Measurements from ENCODE around the genes CIRBP and ADAMTSL5.

DNA sequence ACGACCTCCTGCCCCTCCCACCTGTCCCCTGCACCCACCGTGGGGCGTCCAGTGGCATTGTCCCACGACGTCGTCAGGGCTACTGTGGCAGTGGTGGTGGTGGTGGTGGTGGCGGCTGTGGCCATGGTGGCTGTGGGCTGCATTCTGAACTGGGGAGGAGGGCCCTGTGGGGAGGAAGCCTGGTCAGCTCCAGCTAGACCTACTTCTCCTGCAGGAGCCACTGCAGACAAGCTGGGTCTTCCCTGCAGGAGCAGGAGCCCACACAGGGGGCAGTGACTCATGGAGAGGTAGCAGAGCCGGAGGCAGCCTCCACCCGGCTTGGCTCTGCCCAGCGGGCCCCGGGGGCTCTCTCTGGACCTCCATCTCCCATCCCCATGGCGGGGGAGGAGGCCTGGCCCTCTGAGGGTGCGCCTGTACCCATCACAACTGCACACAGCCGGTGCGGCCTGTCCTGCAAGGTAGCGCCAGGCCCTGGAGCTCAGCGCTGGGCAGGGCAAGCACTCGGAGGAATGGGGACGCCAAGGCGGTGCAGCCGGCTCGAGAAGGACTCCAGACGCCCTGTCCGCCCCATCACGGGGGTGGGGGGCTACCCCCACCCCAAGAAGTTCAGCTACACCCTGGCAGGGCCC lies 1.7 kb downstream of the CBARP start:
- PRO-cap: no peak
- RAMPAGE, long total RNA, 4 experiments: no peak in any of the 4 experiments

GRCh38 chr19:1252439-1252695 lies 4.0 kb downstream of the MIDN start:
- PRO-cap: bidirectional peak, plus-strand start at chr19:1252487, minus-strand start at chr19:1252255
- RAMPAGE, long total RNA, 4 experiments: no peak in any of the 4 experiments

DNA sequence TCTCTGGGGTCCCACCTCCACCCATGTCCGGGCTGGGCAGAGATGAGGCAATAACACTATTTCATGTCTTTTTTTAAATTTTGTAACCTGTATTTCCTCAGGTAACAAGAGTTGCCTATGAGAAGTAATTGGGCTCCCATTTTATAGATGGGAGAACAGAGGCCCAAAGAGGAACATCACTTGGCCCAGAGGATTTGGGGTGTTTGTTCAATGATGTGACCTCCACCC lies 9.3 kb upstream of the CIRBP start:
- PRO-cap: no peak
- RAMPAGE, long total RNA, 4 experiments: no peak in any of the 4 experiments

GRCh38 chr19:1260666-1261246 lies 8.4 kb upstream of the CIRBP start:
- PRO-cap: bidirectional peak, plus-strand start at chr19:1261133, minus-strand start at chr19:1260811
- RAMPAGE, long total RNA, 4 experiments: no peak in any of the 4 experiments

- PRO-cap: bidirectional peak, plus-strand start at chr19:1269352, minus-strand start at chr19:1269059
- RAMPAGE, long total RNA, 4 experiments: start-site peak on the plus strand in 4 of 4 experiments, at chr19:1269328-1269339 at its widest, 584 to 2,151 reads per replicate
Measured at GRCh38 chr19:1269284-1269474, at the start of gene CIRBP. Gene CIRBP, plus strand, starts transcription at chr19:1269332.

GRCh38 chr19:1283144-1284156 lies 2.2 kb upstream of the EFNA2 start:
- PRO-cap: unidirectional peak, plus-strand start at chr19:1283470; unidirectional peak, plus-strand start at chr19:1283669
- RAMPAGE, long total RNA, 4 experiments: no peak in any of the 4 experiments

DNA sequence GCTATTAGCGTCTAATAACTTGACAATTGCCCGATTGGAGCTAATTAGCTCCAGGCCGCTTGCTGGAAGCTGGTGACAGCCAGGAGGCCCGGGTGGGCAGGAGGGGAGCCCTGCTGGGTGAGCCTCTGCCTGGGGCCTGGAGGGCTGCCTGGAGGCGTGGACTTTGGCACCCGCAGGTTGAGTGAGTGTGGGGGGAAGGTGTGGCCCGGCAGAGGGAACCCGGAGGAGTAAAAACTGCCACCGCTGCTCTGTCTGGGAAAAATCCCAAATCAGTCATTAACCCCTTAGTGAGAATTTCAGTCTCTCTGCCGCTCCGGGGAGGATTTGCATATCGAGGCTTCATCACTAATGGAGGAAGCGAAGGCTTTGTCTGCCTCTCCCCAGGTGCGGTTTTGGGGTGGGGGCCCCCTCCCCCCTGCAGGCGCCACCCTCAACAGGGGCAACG lies 6.1 kb downstream of the EFNA2 start:
- PRO-cap: bidirectional peak, plus-strand start at position 211 of the sequence, minus-strand start at position 187 of the sequence
- RAMPAGE, long total RNA, 4 experiments: no peak in any of the 4 experiments

DNA sequence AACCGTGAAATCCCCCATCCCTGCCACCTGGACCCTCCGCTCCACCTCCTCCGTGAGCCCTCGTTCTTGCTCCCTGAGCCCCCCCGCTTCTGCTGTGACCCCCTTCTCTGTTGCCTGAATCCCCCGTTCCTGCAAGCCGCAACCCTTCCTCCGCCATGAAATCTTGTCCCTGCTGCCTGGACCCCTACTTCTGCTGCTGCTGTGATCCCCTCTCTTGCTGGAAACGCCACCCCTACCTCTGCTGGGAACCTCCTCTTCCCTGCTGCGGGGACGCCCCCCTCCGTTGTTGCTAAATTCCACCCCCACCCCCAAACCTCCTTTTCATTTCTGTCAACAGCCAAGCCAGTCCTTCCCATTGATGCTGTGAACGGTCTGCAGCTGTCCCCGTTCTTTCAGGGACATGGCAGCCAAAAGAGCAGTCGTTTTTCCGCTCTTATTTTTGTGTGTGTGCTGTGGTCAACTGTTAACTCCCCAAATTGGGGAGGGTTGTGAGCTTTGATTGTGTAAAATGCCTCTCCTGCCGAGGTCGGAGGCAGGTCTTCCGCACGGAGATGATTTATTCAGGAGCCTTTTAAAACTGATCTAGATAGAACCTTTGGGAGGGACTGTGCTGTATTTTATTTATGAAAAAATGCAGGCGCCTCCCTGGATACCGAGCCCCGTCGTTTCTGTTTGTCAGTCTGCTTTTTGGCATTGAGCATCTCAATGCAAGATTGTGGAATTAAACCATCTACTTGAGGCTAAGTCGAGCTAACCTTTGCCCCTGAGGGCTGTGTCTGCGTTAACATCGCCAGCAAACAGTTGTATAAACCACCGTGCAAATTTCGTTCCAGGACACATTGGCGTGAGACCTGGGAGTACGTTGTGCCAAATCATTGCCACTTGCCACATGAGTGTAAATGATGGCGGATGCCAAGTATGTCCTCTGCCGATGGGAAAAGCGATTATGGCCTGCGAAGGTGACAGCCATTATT lies 1.0 kb downstream of the PWWP3A start:
- PRO-cap: unidirectional peak, plus-strand start at position 355 of the sequence; unidirectional peak, minus-strand start at position 478 of the sequence
- RAMPAGE, long total RNA, 4 experiments: no peak in any of the 4 experiments

GRCh38 chr19:1376444-1377404 lies 7.0 kb upstream of the NDUFS7 start:
- PRO-cap: no peak
- RAMPAGE, long total RNA, 4 experiments: start-site peak on the plus strand in 1 of 4 experiments, at chr19:1377012-1377509 at its widest, 11 reads per replicate

DNA sequence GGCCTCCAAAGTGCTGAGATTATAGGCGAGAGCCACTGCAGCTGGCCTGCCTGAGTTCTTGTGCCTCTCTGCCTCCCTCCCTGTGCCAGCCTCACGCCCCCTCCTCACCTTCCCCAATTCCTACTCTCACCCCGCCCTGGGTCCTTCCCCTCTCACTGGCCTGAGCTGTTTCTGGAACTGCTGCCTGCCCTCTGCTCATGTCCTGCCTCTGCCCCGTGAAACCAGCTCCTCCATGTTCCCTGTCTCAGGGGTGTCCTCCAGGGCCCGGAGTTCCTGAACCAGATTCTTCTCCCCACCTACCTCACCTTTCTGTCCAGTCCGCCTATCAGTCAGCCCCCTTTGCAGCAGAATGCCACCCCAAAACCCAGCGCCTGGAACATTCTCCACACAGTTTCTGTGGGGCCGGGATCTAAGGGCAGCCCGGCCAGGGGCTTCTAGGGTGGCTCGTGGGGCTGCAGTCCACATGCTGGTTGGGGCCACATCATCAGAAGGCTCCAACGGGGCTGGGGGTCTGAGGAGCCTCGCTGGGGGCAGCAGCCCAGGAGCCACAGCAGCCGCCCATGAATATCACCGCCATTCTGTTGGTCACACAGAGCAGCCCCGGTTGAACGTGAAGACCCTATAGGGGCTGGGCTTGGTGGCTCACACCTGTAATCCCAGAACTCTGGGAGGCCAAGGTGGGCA lies 3.1 kb upstream of the NDUFS7 start:
- PRO-cap: unidirectional peak, minus-strand start at position 240 of the sequence
- RAMPAGE, long total RNA, 4 experiments: no peak in any of the 4 experiments

GRCh38 chr19:1427811-1428716 lies 10.1 kb upstream of the RPS15 start:
- PRO-cap: no peak
- RAMPAGE, long total RNA, 4 experiments: no peak in any of the 4 experiments

DNA sequence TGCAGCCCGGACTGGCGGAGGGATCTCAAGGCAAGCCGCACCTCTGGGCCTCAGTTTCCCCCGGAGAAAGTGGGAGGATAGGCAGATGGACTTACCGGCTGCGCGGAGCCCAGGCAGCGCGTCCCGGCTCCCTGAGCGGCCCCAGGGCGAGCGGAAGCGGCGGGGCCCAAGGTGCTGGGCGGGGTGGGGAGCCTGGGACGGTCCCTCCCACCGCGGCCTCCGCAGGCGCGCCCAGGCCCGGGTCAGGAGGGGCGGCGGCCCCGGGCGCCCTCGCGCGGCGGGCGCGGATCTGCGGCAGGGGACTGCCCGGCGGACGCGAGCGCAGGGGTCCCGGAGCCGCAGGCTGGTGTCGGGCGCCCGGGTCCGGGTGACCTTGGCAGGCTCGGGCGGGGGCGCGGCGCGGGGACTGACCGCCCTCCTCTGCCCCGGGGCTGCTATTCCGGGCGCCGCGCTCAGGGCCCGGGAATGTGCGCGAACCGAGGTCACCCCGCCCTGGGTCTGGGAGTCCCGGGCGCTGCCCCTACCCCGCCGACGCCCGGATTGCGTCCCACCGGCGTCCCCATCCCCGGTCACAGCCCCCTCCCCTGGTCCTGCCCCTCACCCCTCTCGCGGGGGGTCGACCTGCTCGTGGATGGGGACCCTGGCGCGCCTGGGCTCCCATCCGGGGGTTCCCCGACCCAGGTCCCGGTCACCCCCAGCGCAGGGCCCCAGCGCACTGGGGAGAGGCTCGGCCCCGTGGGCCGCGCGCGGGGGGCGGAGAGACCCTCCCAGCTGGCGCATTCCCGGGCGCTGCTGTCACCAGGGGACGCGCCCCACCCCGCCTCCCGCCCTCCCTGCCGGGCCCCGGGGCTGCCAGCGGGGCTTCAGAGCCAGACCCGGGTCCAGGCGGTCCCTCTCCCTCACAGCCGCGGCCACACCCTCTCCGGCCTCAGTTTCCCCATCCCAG lies at the start of gene ADAMTSL5:
ADAMTSL5 (minus strand) TSS at position 152 of the 946 bp plus-strand sequence.
- PRO-cap: bidirectional peak, plus-strand start at position 270 of the sequence, minus-strand start at position 140 of the sequence
- RAMPAGE, long total RNA, 4 experiments: start-site peak on the minus strand in 2 of 4 experiments, centred at positions 126 to 743 of the sequence, 6 to 10 reads per replicate

DNA sequence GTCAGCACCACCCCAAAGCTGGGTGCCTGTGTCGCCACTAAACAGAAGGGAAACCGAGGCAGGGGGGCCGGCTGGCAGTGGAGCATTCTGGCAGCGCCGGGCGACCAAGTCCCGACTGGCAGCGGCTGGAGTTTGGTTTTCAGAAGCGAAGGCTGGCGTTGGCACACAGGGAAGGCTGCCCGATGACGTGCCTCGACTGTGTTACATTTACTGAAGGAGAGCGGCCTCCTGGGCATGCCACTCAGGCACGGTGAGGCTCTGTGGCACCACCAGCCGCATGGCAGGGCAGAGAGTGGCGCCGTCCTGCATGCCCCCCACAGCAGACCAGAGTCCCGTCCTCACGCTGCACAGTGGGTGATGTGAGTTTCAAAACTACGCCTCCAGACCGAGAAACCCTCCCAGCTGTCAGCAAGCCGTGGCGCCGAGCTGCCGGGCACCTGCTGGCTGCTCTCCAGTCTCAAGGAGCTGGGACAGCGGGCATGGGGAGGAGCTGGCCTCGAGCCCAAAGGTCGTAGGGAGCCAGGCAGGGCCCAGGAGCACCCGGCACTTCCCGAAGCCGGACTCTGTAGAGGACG lies 9.3 kb upstream of the MEX3D start:
- PRO-cap: no peak
- RAMPAGE, long total RNA, 4 experiments: no peak in any of the 4 experiments

DNA sequence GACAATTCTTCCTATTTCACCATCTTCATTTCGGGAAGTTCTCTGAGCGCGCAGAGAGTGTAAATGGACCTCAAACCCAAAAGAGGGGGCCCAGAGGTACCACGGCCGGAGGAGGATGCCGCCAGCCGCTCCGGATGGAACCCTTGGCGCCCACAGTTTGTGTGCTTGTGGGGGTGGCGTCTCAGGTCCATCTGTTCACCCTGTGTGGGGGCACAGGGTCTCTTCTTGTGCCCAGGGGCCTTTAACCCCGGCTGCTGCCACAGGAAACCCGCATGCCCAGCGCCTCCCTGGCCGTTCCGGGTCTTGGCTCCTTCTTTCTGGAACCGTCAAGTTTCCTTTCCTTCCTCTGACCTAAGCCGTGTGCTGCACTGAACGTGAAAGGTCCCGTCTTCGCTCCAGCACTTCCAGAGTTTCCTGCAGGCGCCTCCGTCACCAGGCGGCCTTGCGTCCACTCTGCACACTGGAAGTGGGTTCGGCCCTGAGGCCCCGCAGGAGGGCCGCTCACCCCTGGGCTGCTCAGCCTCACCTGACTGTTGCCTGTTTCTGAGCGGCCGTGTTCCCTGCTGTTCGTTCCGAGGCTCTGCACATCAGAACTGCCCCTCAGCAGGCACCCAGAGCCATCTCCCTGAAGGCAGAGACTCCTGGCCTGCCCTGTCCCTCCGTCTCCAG lies 12.1 kb upstream of the MEX3D start:
- PRO-cap: no peak
- RAMPAGE, long total RNA, 4 experiments: no peak in any of the 4 experiments

DNA sequence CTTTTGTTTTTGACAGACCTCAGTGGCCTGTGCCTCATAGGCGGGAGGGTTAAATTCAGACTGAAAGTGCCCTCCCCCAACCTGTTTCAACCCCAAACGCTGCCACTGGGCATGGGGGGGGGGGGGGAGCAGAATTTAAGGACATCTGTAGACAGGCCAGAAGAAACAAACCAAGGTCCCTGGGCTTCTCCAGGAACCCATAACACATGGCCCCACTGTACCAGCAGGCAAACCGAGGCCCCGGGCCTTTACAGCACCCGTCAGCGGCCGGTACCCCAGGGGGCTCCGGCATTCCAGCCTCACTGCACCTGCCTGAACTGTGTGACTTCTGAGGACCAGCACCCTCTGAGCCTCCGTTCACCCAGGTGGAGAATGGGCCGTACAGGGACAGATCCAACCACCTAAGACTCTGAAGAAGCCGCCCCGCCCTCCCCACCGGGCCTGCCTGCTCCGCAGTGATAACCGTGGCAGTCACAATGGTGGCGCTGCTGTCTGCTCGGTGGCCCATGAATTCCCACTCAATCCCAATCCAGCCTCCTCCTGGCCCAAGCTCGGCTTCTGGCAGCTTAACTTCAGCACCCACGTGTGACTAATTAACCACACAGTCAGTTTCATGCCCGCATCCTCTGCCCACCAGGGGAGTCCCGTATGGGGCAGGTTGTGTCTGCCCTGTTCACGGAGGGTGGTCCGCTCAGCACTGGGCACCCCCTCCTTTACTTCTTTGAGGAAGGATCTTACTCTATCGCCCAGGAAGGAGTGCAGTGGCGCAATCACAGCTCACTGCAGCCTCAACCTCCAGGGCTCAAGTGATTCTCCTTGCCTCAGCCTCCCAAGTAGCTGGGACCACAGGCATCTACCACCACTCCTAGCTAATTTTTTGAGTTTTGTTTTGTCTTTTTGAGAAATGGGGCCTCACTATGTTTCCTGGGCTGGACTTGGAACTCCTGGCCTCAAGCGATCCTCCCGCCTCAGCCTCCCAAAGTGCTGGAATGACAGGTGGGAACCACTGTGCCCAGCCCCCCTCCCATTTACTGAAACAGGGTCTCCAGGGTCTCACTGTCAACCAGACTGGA lies 3.4 kb downstream of the TCF3 start:
- PRO-cap: bidirectional peak, plus-strand start at position 476 of the sequence, minus-strand start at position 357 of the sequence
- RAMPAGE, long total RNA, 4 experiments: no peak in any of the 4 experiments

GRCh38 chr19:1873445-1874432 lies 10.4 kb upstream of the KLF16 start:
- PRO-cap: no peak
- RAMPAGE, long total RNA, 4 experiments: no peak in any of the 4 experiments

DNA sequence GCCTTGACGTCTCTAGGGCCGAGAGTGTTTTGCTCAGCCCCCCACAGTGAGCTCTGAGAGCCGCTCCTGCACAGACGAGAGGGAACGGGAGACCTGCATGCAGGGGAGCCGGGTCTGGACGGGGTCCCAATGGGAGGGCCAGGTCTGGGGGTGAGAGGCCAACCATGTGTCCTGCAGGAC lies 1.9 kb downstream of the CSNK1G2 start:
- PRO-cap: no peak
- RAMPAGE, long total RNA, 4 experiments: no peak in any of the 4 experiments

- PRO-cap: no peak
- RAMPAGE, long total RNA, 4 experiments: no peak in any of the 4 experiments
Measured at GRCh38 chr19:1976910-1977367, 36.0 kb downstream of the CSNK1G2 start.

DNA sequence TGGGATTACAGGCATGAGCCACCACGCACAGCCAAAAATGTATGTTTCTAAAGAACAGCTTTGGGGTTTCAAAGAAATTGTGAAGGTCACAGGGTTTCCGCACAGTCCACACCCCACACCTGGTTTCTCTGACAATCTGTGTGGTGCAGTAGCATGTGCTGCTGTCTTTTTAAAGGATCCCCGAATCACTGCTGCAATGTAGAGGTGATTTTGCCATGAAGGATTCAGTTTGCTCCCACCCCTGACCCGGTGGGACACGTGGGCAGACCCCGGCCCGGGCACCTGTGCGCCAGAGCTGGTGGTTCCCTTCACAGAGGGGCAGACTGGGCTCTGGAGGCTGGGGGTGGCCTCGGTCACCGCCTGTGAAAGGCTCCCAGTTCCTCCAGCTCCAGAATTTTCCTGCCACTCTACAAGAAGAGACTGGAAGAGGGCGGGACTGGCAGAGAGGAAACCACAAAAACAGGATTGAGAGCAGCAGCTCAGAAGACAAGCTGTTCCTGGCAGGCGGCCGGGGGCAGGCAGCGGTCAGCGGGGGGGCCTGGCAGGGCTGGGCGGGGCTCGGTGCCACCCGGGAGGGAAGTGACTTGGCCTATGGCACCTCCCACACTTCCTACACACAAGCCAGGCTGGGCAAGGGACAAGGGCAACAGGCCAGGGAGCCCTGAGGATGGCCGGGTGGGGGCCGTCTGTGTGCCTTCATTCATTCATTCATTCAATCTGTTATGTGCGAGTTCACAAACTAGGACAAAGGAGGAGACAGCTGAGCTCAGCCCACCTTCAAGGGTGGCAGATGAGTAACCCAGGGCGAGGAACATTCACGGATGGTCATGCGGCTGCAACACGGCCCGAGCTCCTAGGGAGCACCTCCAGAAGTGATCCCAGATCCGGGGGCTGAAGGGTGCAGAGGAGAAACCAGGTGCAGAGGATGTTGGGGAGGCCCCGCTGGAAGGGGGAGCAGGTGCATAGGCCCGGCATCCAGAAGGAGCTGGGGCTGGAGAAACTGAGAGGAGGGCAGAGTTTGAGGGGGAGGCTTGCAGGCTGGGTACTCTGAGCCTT lies 16.8 kb upstream of the BTBD2 start:
- PRO-cap: bidirectional peak, plus-strand start at position 624 of the sequence, minus-strand start at position 461 of the sequence
- RAMPAGE, long total RNA, 4 experiments: no peak in any of the 4 experiments

GRCh38 chr19:2040312-2041035 lies 10.6 kb downstream of the MKNK2 start:
- PRO-cap: no peak
- RAMPAGE, long total RNA, 4 experiments: no peak in any of the 4 experiments